Measurements from ENCODE around the genes KLK11, KLK13, SIGLEC9 and CD33.

DNA sequence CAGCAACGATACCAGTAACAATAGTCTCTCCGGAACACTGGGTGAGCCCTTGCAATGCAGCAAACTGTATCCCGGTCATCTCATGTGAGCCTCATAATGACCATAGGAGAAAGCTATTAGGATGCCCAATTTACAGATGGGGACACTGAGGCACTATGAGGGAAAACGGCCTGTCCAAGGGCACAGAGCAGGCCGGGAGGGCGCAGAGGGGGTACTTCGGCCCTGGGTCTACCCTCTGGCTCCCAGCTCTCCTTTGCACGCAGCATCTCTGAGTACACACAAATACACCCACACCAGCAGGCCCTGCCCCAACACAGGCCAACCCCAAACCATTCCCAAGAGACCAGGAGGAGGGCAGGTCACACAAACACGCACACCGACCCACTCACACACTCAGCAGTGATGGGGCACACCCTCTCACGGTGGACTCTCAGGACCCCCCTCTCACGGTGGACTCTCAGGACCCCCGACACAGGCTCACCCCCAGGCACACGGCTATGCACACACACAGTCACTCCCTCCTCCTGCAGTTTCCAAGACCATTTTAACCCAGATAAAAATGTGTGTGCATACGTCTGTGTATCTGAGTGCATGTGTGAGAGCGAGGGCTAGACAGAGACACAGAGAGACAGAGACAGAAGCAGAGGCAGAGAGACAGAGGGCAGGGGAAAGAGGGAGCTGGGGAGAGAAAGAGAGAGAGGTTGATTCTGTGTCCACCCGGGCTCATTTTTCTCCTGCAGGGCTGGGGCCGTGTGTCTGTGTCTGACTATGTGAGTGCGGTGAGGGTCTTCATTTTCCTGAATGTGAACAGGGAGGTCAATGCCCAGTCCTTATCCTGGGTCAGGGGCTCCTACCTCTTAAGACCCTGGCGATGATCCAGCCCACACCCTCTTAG is 18.0 kb downstream of the LRRC4B start:
- PRO-cap, result no peak

GRCh38 chr19:50551515-50552300 is 16.5 kb downstream of the LRRC4B start:
- PRO-cap, result unidirectional peak, minus-strand start at chr19:50551781

DNA sequence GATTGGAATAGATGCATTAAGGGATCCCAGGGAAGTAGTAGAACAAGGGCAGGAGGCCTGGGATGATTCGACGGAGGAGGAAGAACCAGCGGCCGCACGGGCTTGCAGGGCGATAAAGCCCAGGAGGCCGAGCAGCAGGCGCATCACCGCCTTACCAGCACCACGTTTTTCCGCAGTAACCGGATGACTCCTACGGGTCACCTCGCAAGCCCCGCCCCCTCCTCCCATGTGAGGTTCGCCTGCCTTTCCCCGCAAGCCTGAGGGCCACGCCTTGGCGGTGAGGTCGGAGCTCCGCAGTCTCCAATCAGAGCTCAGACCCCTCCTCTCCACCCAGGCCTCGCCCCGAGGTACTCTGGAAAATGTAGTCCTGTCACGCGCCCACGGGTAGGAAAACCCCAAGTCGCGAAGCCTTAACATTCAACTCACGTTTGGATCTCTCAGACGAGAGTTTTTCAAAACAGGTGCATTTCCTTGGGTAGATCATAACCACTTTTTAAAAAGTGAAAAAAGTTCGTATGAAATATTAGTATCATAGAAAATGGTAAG is 5.2 kb downstream of the CLEC11A start:
- PRO-cap, result unidirectional peak, minus-strand start at position 170 of the sequence

DNA sequence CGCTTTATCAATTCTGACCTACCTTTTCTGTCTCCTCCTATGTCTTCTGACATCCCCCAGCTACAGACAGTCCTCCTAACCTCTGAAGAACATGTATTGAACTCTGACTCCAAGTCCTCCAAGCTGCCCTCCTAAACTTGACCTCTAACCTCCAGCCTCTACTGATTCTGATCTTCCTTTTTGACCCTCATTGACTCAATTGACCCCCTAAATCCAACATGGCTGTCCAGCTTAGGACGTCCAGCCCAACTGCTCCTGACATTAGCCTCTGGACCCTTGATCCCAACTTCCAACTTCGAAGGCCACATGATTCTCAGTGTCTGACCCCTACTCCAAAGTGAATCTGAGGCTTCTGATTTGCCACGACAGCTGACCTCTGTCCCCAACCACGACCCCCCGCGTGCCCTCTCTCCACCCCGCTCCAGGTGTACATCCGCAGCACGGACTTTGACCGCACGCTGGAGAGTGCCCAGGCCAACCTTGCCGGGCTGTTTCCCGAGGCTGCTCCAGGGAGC is 1.1 kb downstream of the ACP4 start:
- PRO-cap, result no peak

GRCh38 chr19:50819897-50820558 is 3.6 kb downstream of the KLK1 start:
- PRO-cap, result no peak

GRCh38 chr19:51026403-51027412 is at the start of gene KLK11:
KLK11 (minus strand) TSS chr19:51026616.
- PRO-cap, result no peak

GRCh38 chr19:51064722-51065310 is at the start of gene KLK13:
KLK13 (minus strand) TSS chr19:51065092.
- PRO-cap, result no peak

GRCh38 chr19:51119613-51119896 is 5.2 kb upstream of the SIGLEC9 start:
- PRO-cap, result no peak

GRCh38 chr19:51124566-51125373 is at the start of gene SIGLEC9:
SIGLEC9 (plus strand) TSS chr19:51124906.
- PRO-cap, result unidirectional peak, plus-strand start at chr19:51125087

DNA sequence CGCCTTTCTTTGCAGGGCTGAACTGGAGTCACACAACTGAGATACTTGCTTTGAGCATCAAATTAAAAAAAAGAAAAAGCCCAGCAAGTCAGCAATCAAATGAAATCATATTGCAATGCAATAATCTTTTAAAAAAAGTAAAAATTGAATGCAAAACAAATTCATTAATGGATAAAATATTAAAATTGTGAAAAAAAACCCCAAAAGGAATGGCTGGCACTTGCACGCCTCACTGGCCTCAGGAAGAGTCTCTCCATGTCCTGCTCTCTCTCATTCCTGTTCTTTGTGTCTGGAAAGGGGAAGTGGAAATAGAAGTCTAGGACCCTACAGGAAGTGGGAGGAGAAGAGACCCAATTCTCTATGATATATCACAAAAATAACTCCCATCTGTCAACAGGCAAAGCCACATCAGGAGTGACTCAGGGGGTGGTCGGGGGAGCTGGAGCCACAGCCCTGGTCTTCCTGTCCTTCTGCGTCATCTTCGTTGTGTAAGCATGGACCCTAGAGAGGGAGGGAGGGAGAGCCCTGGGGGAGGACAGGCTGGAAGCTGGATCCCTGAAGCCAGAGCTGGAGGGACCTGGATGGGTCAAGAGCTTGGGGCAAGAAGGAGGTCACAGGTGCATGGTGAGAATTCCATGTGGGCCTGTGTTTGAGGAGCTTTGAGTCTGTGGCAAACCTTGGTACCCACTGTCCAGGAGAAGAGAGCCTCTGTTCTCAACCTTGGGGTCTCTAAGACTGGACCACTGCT is 3.0 kb downstream of the SIGLEC9 start:
- PRO-cap, result bidirectional peak, plus-strand start at position 512 of the sequence, minus-strand start at position 285 of the sequence

- PRO-cap, result no peak
Measured at GRCh38 chr19:51136731-51137559, 5.2 kb upstream of the SIGLEC7 start.

GRCh38 chr19:51224648-51225220 is at the start of gene CD33:
CD33 (plus strand) TSS chr19:51225080.
- PRO-cap, result no peak

DNA sequence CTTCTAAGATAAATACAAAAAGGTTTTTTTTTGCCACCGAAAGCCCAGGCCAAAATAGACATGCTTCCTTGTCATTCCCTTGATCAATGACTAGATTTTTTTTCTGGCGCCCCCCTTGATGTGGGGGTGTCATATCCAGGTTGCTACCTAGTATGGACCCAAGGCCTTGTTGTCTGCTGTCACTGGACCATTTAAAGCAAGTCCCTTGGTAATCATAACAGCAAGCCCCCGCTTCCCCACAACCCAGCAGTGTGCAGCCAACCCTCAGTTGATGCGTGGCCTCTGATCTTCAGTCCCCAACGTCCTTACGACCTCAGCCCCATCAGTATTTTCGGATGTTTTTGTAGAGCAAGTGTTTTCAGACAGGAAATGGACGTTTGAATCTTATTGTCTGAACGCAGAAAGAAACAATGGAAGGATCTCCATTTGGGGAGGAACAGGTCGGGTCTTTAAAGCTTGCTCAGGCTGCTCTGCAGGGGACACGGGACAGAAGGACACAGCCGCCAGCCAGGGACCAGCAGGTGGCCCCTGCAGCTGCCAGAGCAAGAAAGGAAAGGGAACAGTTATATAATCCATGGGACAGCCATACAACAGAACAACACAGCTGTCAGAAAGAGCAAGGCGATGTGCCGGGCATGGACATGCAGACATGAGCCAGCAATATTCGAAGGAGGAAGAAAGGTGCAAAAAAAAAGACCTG is 18.6 kb upstream of the IGLON5 start:
- PRO-cap, result no peak

- PRO-cap, result no peak
Measured at GRCh38 chr19:51327305-51328104, 14.4 kb downstream of the VSIG10L start.

- PRO-cap, result no peak
Measured at GRCh38 chr19:51333812-51334353, 8.1 kb downstream of the VSIG10L start.

DNA sequence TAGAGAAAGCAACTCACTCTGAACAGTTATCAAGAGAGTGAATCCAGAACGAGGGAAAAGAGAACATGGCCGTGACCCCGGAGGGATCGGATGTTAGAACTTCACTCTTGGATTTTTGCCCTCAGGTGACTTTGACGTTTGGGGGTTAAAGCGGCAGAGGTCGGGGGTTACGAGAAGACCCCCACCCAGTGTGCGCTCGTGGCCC is 274 bp downstream of the ETFB start:
- PRO-cap, result no peak

DNA sequence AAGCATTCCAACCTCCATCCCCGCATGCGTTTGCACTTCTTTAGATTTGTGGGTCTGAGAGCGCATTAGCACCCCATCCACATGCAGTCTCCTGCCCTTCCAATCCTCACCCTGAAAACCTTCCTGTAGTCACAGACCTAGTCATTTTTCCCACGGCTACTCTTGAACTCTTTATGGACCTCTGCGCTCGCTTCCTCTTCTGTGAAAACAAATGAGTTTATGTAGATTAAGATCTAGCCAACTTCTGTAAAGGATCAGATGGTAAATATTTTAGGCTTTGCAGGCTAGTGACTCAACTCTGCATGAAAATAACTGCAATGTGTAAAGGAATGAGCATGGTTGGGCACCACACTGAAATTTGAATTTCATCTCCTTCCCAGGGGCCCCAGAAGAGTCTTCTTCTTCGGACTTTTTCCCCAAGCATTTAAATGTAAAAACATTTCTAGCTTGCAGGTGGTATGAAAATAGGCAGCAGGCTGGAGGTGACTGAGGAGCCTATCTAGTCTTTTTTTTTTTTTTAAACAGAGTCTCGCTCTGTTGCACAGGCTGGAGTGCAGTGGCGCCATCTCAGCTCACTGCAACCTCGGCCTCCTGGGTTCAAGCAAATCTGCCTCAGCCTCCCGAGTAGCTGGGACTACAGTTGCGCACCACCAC is 8.5 kb downstream of the SIGLEC10 start:
- PRO-cap, result no peak

- PRO-cap, result no peak
Measured at GRCh38 chr19:51467712-51468738, 9.8 kb upstream of the SIGLEC8 start.

DNA sequence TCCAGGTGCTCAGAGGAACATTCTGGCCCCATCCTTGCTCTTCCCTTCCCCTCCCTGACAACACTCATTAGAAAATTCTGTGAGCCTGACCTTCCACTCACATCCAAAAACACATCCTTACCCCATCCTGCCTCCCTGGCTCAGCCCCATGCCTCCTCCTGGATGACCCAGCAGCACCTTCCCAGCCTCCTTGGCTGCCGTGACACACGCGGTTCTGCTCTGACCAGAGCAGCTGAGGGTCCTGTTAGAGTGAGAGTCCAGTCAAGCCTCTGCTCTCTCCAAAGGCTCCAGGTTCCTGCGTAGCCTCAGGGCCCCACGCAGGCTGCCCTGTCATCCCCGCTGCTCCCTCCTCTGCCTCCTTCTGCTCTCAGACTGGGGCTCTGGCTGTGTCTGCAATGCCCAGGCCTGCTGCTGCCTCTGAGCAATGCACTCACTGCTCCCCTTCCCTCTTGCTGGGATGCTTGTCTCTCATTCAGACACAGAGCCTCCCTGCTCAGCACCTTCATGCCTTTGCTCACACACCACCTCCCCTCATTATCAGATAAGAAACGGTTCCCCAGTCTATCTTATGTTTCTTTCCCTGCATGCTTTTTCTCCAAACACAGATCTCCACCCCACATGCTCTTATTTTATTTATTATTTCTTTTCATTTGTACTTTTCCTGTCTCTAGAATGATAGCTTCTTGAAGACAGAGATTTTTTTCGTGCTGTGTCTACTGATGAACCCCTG is 10.1 kb upstream of the SIGLEC6 start:
- PRO-cap, result no peak

GRCh38 chr19:51551578-51552151 is 19.4 kb upstream of the ZNF175 start:
- PRO-cap, result no peak

Measured in ureter (tissue), 1 donor.